Measurements from ENCODE around the gene ZNF592.

- CAGE, long polyA plus RNA = no peak
- RRBS = 2% methylated on average over 8 of the region's 20 CpGs
Measured at GRCh38 chr15:84600217-84600686, 557 bp upstream of the ZSCAN2 start.

DNA sequence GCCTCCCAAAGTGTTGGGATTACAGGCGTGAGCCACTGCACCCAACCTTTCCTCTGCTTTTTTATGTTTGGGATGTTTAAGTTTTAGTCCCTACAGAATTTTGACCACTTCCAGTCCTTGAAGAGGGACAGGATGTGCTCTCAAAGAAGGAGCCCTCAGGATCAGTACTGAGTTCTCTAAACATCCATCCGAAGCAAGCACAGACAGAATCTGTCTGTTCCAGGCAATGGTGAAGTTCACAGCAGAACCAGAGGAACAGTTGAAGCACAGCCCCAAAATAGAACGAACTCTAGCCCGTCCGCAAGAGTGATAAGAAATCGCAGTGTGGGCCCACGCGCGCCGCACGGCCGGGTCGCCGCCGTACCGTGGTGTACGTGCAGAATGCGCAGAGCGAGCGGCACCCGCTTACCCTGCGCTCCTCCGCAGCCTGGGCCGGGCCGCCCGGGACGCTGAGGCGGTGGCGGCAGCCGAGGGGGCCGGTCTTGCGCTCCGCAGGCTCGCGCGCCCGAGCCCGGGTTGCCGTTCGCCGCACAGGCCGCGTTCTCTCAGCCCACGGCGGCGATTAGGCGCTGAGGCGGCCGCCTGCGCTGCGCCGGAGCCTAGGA lies 20.9 kb downstream of the WDR73 start:
- CAGE, long polyA plus RNA = no peak
- RRBS = 1% methylated on average over 25 of the region's 52 CpGs

- CAGE, long polyA plus RNA = no peak
- RRBS = no CpG with 5 or more reads among the region's 5 CpGs
Measured at GRCh38 chr15:84634686-84635030, 19.4 kb downstream of the WDR73 start.

DNA sequence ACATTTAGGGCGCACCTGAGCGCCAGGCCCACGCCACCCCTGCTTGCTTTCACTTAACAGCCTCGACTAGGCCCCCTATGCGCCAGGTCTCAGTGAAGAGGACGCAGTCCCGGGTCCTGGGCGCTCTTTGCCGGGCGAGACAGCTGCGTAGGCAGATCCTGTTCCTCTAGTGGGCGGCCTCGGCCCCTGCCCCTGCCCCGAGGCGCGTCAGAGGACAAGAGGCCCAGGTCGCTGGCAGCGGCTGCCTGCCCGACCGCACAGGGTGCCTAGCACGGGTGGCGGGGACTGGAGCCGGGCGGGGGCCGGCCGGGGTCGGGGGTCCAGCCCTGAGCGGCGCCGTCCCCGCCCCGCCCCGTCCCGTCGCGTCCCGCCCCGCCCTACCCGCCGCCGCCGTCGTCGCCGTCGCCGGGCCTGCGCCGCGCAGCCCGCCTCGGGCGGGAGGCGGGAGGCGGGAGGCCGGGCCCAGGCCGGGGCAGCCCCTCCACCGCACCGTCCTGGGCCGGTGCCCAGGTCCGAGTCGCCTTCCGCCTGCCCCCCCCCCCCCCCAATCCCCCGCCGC lies 373 bp upstream of the ZNF592 start:
- CAGE, long polyA plus RNA = no peak
- RRBS = under 1% methylated on average over 29 of the region's 65 CpGs

DNA sequence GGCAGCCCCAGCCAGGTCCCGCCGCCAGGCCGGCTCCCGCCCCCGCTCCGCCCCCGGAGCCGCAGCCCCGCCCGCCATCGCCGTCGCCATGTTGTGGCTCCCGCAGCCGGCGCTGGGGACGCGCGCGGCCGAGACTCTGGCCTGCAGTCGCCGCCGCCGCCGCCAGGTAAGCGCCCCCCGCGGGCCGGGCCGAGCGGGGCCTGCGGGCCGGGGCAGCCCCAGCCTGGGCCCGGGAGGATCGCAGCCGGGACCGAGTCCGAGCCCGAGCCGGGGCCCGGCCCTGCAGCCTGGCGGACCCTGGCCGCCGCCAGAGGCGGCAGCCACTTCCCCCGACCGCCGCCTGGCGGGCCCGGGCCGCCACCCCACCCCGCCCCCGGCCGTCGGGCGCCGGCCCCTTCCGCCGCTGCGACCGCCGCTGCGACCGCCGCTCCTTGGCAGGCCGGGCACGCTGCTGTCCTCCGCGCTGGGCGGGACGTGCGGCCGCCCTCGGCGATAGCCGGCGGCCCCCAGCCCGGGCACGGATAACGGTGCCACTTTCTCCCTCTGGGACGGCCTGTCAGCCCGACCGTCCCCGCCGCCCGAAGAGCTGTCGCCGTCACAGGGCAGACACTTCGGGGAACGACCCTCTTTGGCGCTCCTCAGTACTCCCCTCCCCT lies at the start of gene ZNF592:
Gene ZNF592 (plus strand): TSS at position 94 of the 656 bp plus-strand sequence.
- CAGE, long polyA plus RNA = no peak
- RRBS = under 1% methylated on average over 55 of the region's 92 CpGs

DNA sequence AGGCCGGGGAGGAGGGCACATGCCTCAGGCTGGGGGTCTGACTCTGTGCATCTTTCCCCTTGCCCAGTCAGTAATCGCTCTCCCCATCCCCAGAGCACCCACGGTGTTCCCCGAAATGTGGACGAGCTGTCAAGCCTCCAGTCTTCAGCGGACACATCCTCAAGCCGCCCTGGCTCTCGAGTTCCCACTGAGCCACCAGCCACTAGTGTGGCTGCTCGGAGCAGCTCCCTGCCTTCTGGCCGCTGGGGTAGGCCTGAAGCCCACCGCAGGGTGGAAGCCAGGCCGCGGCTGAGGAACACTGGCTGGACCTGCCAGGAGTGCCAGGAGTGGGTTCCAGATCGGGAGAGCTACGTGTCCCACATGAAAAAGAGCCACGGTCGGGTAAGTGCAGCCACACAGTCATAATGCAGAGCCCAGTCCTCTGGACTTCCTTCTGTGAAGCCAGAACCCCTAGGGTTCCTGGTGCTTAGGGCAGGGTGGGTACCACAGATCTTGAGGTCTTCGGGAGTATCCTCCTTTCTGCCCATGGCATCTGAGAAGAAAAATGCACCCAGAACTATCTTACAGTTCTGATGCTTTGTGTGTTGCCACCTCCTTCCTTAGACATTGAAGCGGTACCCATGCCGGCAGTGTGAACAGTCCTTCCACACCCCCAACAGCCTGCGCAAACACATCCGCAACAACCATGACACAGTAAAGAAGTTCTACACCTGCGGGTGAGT lies 18.5 kb upstream of the ALPK3 start:
- CAGE, long polyA plus RNA = no peak
- RRBS = no CpG with 5 or more reads among the region's 23 CpGs

GRCh38 chr15:84857731-84858619 lies 26.5 kb upstream of the SLC28A1 start:
- CAGE, long polyA plus RNA = no peak
- RRBS = 82% methylated on average over 10 of the region's 26 CpGs

DNA sequence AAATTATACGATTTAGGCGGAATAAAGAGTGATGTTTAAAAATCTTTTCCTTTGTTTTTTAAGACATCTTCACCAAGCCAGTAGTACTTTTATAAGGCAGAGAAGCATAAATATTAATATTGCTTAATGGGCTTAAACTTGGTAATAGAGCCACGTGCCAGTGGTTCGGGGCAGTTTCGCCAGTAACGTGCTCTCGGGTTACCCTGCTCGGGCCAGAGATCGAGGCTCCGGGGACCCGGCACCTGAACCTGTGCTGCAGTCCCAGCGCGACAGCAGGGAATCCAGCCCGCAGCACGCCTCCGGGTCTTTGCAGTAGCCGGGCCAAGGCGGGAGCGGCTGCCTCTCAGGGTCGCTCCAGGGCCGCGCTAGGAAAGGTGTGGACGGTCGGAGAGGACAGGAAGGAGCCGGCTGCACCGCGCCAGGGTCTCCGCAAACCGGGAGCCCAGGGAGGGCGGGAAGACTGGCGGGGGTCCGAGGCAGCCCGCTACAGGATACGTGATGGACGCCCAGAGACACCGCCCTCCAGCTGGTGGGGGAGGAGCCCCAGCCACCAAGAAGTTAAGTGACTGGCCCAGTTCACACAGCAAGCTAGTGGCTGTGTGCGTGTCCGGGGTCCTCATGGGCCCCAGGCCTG lies 1.4 kb upstream of the PDE8A start:
- CAGE, long polyA plus RNA = no peak
- RRBS = 3% methylated on average over 13 of the region's 38 CpGs

DNA sequence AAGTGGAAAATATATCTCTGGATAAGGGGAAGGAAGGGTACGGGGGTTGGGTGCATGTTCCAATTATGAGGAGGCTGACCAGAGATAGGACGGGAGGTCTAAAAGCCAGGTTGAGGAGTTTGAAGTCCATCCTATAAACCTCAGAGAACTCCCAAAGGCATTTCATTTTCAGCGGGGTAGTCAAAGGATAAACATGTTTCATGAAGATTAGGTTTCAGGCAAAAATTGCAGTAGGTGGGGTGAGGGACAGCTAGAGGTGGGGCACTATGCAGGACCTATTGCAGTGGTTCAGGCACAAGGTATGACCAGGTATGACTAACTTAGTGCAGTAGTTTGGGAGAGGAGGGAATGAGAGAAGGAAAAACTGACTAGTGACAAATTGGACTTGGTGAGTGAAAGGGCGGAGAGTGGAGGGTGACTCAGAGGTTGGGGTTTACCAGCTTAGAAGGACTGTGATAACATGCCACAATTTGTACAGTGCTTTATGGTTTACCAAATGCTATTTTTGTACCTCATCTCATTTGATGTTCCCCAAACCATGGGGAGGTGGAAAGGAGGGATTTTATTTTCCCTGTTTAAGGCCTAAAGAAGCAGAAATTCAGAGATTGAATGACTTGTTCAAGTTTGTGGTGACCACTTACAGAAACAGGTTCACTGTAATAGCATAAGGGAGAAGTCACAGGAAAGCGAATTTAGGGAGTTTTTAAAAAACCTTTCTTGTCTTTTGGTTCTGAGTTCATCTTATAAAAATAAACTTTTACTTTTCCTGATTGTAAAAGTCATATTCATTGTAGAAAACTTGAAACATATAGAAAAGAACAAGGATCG lies 10.9 kb downstream of the PDE8A start:
- CAGE, long polyA plus RNA = no peak
- RRBS = no CpG with 5 or more reads among the region's 6 CpGs

- CAGE, long polyA plus RNA = no peak
- RRBS = no CpG with 5 or more reads among the region's 6 CpGs
Measured at GRCh38 chr15:85047128-85047607, 65.5 kb downstream of the PDE8A start.

DNA sequence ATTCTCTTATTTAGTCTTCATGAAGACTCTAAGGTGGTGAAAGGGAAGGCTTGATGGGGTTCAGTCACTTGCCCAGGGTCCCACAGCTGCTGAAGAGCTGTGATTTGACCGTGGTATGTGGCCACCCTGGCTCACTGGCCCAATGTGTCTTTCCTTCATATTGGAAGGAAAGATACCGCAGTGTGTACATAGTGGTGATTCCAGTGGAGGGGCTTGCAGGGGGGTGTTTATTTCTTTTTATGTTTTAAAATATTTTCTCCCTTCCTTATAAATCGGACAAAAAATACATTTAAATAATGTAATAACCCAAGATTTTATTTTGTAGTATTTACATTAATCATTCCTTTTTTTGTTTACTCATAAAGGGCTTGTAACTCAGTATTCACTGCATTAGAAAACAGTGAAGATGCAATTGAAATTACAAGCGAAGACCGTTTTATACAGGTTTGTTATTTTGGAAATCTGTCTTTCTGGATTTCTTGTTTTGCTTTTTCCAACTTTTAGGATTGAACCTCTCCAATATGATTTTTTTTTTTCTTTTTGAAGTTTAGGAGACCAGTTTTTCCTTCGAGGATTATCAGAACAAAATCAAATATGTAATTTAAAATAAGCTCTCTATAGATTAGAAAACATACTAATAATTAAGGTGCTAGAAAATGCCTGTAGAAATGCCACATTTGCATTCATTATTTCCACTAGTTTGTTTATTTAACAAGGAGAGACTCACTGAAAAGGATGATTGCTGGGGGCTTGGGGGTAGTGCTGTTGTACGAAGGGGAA lies 107.5 kb downstream of the PDE8A start:
- CAGE, long polyA plus RNA = no peak
- RRBS = no CpG with 5 or more reads among the region's 7 CpGs

- CAGE, long polyA plus RNA = no peak
- RRBS = no CpG with 5 or more reads among the region's 5 CpGs
Measured at GRCh38 chr15:85102061-85102386, 120.4 kb downstream of the PDE8A start.

DNA sequence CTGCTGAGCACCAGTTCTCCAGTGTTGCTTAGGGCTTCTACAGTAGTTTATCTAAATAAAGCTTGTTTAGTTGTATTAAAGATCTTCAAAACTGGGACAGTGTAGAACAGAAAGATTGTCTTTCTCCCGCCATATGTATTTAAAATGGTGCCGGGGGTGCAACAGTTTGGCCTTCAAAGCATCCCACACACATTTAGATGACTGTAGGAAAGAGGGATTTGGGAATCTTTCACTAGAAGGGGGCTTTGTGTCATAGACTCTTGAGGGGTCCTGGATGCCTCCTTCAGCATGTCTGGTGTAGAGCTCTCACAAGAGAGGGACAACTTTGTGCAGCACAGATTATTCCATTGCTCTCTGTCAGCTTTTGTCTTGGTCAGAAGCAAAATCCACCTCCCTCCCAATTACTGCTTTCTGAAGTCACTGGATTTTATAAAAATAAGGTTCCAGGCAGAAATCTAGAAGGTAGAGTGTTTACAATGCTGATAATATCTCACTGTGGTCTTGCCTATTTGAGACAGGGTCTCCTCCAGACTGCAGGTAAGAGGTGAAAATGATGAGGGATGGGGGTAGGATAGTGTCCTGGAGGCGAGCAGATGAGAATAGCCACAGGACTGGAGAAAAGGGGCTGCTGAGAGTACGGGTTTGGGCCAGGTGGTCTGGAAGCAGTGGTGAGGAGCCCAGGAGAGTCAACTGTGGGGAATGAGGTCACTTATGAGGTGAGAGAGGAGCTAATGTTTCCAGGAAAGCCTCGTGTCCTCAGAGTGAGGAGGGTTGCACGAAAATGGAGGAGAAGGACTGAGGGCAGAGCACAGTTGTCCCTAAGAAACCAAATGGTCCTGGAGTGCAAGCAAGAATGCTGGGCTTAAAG lies 132.9 kb downstream of the PDE8A start:
- CAGE, long polyA plus RNA = no peak
- RRBS = no CpG with 5 or more reads among the region's 6 CpGs

DNA sequence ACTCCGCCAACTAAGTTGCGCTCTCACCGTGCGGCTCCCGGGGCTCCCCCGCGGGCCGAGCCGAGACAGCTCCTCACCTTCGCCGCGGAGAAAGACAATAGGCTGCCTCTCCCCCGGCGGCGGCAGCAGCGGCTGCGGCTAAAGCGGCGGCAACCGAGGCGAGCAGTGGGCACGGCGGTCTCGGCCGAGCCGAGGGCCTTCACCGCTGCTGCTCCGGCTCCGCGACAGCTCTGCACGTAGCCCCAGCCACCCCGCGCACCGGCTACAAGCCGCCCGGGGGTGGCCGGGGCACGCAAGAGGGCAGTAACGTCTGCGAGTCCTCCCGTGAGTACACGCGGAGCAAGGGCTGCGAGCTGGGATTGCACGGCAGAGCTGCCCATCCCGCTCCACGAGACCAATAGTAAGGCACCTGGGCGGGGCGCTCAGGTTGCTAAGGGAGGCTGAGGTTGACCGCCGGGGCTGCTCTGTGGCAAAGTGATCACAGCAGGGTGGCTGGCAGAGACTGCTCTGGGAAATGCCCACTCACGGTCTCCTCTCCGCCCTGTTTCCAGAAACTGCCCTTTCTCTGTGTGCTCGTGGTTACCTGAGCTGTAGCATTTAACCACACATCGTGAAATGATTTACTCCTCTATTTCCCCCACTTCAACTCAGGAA lies 145.8 kb upstream of the AKAP13 start:
- CAGE, long polyA plus RNA = no peak
- RRBS = no CpG with 5 or more reads among the region's 55 CpGs

DNA sequence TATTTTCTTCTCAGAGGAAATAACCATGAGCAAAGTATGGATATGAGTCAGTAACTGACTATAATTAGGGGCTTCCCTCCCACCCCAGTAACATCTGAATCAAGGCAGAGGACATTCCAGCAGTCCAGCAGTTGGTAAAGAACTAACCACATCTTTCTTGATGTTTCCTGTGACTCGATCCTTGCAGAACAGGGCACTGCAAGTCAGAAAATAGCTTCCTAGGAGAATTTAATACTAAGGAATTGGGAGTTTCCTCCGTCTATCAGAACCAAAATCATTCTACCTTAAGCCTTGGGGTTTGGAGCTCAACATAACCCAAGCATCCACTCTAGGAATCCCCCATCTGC lies 61.8 kb upstream of the AKAP13 start:
- CAGE, long polyA plus RNA = no peak
- RRBS = no CpG with 5 or more reads among the region's 2 CpGs

GRCh38 chr15:85344699-85344960 lies 35.8 kb upstream of the AKAP13 start:
- CAGE, long polyA plus RNA = no peak
- RRBS = no CpG with 5 or more reads among the region's 3 CpGs

- CAGE, long polyA plus RNA = no peak
- RRBS = no CpG with 5 or more reads among the region's 15 CpGs
Measured at GRCh38 chr15:85379626-85380082, 749 bp upstream of the AKAP13 start.

GRCh38 chr15:85380232-85380469 lies 252 bp upstream of the AKAP13 start:
- CAGE, long polyA plus RNA = no peak
- RRBS = no CpG with 5 or more reads among the region's 10 CpGs

GRCh38 chr15:85407939-85408871 lies 27.8 kb downstream of the AKAP13 start:
- CAGE, long polyA plus RNA = no peak
- RRBS = no CpG with 5 or more reads among the region's 8 CpGs

DNA sequence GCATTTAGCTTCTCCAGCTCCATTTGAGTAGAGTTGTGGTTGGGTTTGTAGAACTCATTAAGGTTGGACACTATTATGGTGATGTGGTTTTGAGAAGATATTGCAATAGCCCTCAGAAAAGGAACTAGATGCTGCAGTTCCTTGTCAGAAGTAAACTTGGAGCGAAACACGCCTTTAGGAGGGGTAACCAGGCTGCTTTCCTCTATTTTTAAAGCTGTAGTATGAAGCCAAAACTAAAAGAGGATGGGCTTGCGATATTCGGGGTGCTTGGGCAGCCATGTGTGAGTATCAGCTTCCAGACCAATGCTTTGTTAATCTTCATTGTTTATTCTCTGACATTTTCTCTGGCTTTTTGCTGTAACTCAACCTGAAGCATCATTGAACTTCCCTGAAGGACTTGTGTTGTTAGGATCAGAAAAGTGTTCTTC lies 174.8 kb downstream of the AKAP13 start:
- CAGE, long polyA plus RNA = no peak
- RRBS = no CpG with 5 or more reads among the region's 4 CpGs